Choroid plexus epithelial cell (primary cell): ENCODE measurements around a stretch of chr5.

DNA sequence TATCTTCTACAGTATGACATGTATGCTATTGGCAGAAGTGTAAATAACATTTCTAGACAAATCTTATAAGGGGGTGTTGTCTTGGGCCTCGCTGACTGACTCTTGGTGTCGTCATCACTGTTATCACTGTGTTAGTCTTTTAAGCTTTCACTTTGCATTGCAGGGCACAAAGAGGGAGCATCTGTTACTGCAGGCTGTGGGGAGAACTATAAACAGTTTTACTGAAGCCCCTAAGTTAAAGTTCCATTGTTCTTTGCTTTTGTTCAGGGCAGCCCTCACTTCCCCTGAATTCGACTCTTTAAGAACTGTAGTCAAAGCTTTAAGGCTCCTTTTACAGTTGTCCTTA is 604.9 kb downstream of the RAB3C start:
- RRBS = no CpG with 5 or more reads among the region's 3 CpGs

- RRBS = no CpG with 5 or more reads among the region's 3 CpGs
These were observed 611.2 kb downstream of the RAB3C start for GRCh38 chr5:59194105-59194448.

DNA sequence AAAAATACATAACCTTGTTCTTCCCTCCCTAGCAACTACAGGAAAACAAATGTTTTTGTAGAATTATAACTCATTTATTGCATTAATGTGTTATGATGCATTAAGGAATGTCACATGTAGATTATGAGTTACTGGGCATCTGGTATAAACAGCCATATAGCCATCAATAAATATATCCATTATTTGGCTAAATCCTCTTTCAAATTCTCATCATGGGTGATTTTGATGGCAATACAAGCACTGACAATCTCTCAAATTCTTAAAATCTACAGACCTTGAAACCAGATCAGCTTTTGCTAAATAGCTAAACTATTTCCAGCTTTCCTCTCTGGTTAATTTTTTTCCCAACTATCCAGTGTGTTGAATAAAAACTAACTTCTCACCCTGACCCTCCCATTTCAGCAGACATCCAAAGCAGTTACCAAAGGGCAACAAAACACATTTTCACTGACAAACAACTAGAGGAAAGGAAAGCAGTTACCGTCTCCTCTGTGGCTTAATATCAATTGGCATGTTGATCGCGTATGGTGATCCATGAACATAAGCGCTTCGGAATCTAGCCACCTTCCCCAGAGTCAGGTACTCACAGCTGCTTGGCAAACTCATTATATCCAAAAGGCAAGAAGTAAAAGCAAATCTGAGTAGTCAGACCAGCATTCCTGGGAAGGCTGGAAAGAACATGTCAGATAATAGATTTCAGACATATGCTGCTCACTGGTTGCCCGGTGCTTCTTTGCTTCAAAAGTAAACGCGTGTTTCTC is 463.5 kb downstream of the PDE4D start:
- RRBS = no CpG with 5 or more reads among the region's 8 CpGs

- RRBS = no CpG with 5 or more reads among the region's 1 CpG
These were observed 458.0 kb downstream of the PDE4D start for GRCh38 chr5:59435288-59436088.

DNA sequence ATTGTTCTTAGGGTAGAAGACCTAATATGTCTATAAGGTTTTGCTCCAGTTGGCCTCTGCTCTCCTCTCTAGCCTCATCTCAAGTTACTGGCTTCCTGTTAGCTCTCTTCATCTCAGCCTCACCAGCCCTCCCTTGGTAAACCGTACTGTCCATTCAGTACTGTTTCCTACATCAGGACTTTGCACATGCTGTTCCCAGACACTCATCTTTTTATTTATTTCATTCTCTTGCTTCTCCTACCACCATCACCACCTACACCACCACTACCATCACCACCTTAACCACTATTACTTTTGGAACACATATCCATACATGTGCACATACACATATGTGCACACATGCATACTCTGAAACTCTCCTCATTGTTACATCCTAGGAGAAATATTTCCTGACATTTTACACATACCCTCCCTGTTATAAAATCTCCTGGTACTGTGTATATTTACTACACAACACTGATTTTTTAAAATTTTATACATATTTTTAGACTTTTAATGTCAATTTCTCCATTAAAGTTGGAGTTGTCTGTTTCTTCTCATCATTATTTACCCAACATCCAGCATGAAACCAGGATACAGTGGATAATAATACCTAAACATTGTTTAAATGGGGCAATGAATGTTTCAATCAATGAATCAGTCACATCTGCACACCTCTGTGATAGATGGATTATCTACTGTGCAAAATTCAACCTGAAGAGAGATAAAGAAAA is 428.3 kb downstream of the PDE4D start:
- RRBS = no CpG with 5 or more reads among the region's 1 CpG

GRCh38 chr5:59543842-59544509 is 349.6 kb downstream of the PDE4D start:
- RRBS = no CpG with 5 or more reads among the region's 3 CpGs

DNA sequence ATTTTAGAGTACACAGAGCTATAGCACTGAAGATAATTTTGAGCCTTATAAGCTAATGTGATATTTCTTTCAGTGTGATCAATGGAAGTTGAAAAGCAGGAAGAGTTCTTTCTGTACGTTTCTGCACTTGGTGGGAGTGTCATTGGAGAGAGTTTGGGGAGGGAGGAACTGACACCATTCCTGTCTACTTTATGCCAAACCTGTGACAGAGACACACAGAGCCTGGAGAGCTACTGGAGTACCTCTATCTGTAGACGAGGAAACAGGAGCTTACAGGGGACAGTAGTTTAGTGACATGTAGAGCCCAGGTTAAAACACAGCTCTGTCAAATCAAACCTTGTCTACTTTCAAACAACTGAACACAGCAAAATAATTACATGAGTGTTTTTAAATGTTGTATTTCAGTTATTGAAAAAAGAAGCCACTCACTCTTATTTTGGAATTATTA is 103.6 kb downstream of the PDE4D start:
- RRBS = no CpG with 5 or more reads among the region's 2 CpGs

DNA sequence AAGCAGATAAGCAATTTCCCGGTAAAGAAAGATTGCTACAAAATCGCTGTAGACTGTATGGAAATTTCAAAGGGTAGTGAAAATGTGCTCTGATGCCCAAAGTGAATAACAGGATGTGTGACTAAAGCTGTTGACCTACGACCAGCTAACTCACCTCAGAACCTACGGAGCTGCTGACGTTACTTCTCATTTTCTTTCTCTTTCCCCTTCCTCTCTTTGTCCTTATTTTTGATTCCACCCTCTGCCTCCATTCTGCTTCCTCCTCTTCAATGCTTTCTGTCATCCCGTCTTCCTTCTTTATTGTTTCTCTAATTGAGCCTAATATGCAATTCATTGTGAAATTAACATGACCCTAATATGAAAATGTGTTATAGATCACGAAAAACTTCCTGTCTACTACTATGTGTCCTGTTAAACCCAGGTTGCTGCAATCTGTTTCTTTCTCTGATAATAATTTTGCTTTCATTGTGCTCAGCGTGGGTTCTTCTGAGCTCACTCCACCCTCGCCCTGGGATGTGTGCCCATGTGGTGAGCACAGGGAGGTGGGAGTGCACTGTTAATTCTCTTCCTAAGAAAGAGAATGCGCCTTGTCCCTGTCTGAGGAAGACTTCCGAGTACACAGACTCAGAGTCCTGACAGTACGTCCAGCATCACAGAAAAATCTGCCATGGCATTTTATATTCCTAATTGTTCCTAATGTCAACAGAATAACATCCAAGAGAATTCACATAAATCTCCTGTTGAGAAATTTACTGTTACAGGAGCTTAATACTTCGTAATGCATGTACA is 102.9 kb downstream of the PDE4D start:
- RRBS = no CpG with 5 or more reads among the region's 13 CpGs

- RRBS = no CpG with 5 or more reads among the region's 2 CpGs
These were observed 171.0 kb downstream of the DEPDC1B start for GRCh38 chr5:60528943-60529456.

GRCh38 chr5:60945301-60946463 is 677 bp downstream of the NDUFAF2 start:
- RRBS = 2% methylated on average over 13 of the region's 59 CpGs

DNA sequence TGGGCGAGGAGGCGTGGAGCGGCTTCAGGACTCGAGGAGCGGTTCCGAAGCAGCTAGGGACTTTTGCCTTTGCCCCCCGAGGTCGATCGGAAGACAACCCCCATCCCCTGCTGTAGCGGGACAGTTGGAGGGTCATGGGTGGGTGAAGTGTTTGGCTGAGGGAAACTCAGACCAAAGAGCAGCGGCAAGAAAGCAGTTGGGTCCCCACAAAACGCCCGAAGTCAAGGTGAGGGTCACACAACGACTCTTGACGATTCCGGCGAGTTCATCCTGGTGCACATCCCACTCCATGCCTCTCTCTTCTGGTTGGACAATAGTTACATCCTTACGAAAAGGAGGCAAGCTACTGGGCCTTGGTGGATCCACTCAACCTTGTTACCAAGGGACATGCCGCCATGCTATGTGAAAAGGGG is 477 bp upstream of the SMIM15 start:
- RRBS = no CpG with 5 or more reads among the region's 19 CpGs

GRCh38 chr5:61290652-61291409 is 41.2 kb upstream of the ZSWIM6 start:
- RRBS = no CpG with 5 or more reads among the region's 6 CpGs

DNA sequence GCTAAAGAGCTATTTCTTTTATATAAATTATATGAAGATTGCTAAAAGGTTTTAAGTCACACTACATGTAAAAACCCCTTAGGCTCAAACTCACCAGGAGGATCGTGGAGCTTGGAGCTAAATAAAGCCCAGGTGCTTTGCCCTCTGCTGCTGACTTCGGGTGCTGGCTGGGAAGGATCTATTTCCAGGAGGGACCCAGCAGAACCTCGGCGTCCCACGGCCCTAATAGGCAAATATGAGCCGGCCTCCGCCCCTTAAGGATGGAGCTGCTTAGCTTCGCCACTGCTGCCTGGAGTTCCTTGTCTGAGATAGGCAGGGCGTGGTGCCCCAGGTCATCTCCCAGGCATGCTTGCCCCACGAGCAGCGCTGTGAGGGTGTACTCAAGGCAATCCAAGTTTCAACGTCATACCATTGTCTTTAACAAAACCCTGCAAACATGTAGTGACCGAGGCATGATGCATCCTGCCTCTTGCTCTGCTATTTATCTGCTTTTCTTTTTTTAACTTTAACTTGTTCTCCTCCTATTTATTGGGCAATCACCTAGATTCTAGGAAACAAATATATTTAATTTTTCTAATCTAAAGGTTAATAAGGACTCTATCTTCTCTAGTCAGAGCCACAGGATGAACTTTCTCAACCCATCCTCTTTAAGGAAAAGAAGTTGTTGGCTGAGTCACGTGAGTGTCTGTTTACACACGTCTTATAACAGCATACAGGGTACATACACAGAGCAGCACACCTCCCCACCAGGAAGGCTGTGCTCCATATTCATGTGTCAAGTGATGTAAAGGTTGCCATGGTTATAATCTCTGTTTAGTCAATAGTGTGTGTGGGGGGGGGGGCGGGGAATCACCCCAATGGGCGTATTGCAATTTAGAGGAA is 27.4 kb upstream of the ZSWIM6 start:
- RRBS = no CpG with 5 or more reads among the region's 17 CpGs

DNA sequence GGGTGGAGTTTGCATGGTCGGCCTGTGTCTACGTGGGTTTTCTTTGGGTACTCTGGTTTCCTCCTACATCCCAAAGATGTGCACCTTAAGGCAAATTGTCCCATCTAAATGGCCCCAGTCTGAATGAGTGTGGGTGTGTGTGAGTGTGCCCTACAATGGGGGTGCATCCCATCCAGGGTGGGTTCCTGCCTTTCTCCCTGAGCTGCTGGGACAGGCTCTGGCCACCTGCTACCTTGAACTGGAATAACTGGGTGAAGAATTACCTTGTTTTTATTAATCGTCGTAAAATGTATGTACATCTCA is 9.0 kb downstream of the ZSWIM6 start:
- RRBS = no CpG with 5 or more reads among the region's 4 CpGs

DNA sequence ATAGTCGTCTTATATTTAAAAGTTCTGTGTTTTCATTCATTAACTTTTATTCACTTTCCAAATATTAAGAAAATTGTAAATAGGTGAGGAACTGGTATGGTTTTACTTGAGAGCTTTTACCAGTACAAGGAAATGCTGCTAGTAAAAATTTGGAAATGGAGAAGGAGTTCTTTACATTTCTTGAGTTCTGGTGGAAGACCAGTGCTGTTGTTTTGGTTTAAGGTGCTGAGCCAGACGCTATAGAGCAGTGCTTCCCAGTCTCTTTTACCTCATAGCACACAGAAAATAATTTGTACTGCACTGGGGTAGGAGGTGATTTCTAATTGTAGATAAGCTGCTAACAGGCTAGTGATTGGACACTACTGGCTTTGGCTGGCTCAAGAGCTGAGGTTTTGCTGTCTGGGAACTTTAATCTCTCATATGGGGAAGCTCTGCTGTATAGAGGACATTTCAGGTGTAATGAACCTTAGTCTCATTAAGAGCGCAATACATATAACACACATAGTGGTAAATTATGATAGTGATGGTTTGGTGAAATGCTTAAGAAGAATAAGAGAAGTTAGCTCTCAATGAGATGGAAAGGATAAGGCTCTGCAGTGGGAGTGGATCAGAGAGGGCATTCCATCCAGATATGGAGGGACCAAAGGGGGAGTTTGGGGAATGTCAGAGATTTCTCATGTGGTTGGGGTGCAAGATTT is 26.6 kb downstream of the ZSWIM6 start:
- RRBS = no CpG with 5 or more reads among the region's 3 CpGs

DNA sequence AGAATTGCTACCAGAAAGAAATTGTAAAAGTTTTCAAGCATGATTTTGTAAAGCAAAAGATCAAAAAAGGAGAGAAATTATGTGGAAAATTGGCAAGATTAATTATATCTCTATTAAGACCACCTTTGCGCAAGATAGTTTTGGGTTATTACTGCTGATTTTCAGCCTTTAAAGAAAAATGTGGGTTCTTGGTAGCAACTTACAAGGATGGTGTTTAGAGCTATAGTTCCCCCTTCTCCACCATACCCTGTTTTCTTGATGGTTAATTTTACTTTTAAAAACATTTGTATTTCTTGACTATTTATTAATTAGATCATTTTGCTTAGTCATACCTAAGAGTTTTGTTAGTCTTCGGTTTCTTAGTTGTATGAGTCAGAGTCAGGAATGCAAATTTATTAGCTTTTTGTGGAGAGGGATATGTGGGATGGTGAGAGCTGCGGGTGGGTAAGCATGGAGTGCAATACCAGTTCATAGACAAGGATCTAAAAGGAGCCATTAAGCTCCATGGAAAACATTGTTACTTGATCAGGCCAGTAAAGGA is 77.4 kb downstream of the ZSWIM6 start:
- RRBS = no CpG with 5 or more reads among the region's 3 CpGs

GRCh38 chr5:61625520-61626785 is 293.9 kb downstream of the ZSWIM6 start:
- RRBS = 7% methylated on average over 31 of the region's 88 CpGs

DNA sequence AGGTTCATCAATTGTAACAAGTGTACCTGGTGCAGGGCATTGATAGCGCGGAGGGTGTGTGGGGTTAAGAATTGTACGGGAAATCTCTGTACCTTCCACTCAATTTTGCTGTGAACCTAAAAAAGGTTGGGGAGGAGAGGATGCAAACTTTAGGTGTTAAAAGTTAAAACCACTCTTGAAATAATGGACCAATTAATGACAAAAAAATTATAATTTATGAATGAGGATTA is 10.6 kb downstream of the KIF2A start:
- RRBS = no CpG with 5 or more reads among the region's 3 CpGs

- RRBS = no CpG with 5 or more reads among the region's 1 CpG
These were observed 16.5 kb downstream of the KIF2A start for GRCh38 chr5:62322398-62322951.

DNA sequence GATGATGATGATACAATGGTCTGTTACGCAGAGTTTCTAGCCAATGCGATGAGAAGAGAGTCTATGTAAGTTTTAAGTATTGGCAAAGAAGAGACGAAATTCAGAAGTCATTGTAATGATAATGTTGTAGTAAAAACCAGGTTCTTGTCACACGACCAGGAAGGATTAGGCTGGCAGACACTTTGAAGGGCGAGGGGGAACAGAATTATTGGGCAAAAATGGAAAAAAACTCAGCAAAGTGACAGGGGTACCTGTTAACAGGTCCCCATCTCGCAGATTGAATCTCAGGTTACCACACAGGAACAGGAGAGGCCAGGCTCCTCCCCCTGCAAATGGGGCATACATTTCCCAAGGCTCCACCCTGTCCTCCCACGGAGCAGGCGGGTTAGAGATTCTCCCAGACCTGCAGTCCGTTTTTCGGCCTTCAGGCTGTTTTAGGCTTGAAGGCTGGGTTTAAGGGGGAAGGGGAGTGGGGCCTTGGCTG is 42.5 kb downstream of the LRRC70 start:
- RRBS = no CpG with 5 or more reads among the region's 10 CpGs